Breast epithelium (tissue), 2 donors: ENCODE measurements around a stretch of chr7.

DNA sequence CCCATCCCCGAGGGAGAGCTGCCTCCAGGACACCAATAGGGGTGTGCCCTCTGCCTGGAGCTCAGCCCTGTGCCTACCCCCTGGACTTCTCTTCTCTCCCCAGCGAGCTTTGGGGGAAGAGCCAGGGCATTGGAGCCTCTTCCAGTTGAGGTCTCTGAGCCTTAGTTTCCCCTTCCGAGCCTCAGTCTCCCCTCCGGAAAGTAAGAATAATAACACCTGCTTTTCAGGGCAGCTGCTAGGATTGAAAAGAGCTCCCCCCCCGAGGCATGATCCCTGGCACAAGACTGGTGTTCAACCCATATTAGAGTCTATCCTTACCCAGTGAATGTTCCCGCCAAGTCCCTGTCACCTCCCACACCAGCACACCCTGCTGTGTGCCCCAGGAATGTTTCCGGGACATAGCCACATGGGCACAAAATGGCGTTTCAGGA lies 417 bp downstream of the MUC17 start:
- PRO-cap: no peak
- RAMPAGE, long total RNA, 2 experiments: no peak in any of the 2 experiments

DNA sequence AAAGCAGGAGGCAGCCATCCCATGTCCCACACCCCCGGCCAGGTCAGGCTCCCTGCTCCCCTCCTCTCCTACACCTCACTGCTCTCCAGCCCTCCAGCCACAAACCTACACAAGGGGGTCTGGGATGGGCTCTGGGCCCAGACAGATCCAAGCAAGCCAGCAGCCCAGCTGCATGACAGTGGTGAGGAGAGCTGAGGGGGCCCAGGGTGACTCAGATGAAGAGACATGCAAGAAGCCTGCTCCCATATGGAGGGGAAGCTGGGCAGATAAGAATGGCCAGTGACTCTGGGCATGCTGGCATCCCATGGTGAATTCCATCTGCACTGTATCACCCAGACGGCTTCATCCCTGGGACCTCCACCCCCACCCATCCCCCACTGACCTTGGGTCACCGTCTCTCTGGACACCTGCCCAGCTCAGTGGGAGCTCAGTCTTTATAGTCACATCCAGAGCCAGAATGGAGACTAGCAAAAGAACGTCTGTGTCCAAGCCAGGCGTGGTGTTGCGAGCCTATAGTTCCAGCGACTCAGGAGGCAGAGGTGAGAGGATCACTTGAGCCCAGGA lies 9.6 kb upstream of the SERPINE1 start:
- PRO-cap: no peak
- RAMPAGE, long total RNA, 2 experiments: no peak in any of the 2 experiments

GRCh38 chr7:101121704-101122488 lies 5.0 kb upstream of the SERPINE1 start:
- PRO-cap: bidirectional peak, plus-strand start at chr7:101122204, minus-strand start at chr7:101122066
- RAMPAGE, long total RNA, 2 experiments: no peak in any of the 2 experiments

DNA sequence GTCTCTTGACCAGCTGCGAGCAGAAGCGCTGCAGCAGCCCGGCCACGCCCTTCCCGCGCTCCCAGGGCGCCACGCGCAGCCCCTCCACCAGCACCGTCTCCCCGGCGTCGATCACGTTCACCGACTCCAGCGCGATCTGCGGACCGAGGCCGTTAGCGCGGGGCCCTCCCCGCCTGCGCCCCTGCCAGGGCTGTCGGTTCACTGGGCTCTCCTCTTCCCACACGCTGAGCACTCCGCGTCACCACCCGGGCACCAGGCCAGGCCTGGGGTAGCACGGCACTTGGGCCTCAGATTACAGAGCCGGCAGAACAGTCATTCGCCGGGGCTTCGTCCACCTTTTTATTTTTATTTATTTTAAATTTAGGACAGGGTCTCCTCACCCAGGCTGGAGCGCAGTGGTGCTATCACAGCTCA lies 6.7 kb downstream of the NAT16 start:
- PRO-cap: no peak
- RAMPAGE, long total RNA, 2 experiments: no peak in any of the 2 experiments

DNA sequence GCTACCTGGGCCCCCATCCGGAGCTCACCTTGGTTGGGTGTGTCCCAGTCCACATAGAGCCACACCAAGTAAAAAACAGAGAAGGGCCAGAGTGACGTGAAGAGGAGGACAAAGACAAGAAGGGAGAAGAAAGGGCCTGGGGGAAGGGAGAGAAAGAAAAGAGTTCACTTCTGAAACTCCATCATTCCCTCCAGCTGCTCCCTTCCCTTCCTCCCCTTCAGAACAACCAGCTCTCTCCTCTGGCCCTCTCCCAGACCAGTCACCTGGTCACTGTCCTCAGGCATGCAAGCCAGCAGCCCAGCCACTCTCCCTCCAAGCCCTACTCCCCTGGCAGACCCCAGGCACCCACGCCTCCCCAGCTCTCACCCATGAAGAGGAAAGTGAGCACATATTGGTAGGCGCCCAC lies 453 bp downstream of the MOGAT3 start:
- PRO-cap: no peak
- RAMPAGE, long total RNA, 2 experiments: no peak in any of the 2 experiments

- PRO-cap: no peak
- RAMPAGE, long total RNA, 2 experiments: no peak in any of the 2 experiments
These were observed 1.9 kb downstream of the CLDN15 start for GRCh38 chr7:101235723-101235999.

DNA sequence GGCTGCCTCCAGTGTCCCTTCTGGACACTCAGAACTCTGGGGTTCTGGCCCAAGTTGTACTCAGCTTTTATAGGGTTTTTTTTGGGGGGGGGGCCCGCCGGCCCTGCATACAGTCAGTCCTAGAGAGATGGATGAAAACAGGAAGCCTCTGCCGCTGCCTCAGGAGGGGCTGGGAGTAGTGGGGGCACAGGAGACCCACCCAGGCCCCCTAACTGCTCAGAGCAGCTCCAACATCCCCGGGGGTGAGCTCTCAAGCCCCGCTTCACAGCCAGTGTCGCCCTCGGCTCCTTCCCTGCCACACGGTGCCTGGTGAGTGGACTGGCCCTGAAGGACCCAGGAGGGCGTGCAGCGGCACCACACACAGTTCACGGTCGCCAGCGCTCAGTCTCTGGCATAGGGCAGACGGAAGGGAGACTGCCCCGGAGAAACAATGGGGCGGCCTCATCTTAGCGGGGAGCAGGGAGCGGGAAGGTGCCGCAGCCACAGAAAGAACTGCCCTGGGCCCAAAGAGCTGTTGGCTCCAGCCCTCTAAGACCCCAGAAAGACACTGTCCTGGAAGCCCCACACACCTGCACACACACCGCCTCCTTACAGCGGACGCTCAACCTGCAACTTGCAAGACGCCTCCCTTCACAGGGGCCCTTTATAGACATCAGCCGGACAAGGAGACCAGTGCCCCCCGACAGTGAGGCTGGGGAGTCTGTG lies 1.3 kb downstream of the CLDN15 start:
- PRO-cap: no peak
- RAMPAGE, long total RNA, 2 experiments: no peak in any of the 2 experiments

GRCh38 chr7:101238683-101239069 lies 1.1 kb upstream of the CLDN15 start:
- PRO-cap: no peak
- RAMPAGE, long total RNA, 2 experiments: no peak in any of the 2 experiments

GRCh38 chr7:101289598-101290268 lies 31.9 kb downstream of the IFT22 start:
- PRO-cap: no peak
- RAMPAGE, long total RNA, 2 experiments: no peak in any of the 2 experiments

DNA sequence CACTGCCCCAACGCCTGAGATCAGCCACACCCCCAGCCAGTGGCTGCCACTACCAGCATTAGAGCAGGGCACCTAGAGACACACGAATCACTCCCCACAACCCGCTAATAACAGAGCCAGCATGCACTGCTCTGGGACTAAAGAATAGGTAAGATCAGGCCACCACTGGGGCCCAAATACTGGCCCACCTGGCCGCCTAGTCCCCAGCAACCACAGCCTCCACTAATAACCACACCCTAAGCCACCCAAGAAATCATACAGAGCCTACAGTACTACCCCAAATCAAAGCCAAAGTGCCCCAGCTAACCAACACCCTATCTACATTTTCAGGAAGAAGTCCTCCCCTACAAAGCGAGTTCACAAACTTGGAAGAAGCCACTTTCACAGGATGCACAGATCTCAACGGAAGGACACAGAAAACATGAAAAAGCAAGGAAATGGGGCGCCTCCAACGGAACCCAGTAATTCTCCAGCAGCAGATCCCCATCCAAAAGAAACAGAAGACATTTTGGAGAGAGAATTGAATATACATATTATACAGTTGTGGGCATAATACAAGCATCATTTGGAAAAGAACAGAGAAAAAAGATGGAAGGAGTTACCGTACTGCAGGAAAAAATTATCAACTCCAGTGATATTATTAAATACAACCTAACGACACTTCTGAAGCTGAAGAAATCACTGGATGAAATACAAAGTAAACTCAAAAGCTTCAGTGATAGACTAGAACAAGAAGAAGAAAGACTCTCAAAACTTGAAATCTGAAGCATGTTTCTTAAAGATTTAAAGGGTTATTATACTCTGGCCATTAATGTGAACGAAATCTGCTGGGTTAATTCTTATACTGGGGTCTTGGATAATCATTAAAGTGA lies 17.7 kb downstream of the IFT22 start:
- PRO-cap: no peak
- RAMPAGE, long total RNA, 2 experiments: no peak in any of the 2 experiments

DNA sequence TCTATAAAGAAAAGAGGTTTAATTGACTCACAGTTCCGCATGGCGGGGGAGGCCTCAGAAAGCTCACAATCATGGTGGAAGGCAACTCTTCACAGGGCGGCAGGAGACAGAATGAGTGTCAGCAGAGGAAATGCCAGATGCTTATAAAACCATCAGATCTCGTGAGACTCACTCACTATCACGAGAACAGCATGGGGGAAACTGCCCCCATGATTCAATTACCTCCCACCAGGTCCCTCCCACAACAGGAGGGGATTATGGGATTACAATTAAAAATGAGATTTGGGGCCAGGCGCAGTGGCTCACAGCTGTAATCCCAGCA lies 41.1 kb upstream of the MYL10 start:
- PRO-cap: no peak
- RAMPAGE, long total RNA, 2 experiments: no peak in any of the 2 experiments

GRCh38 chr7:101774966-101775452 lies 42.4 kb upstream of the CUX1 start:
- PRO-cap: unidirectional peak, plus-strand start at chr7:101775152
- RAMPAGE, long total RNA, 2 experiments: no peak in any of the 2 experiments

GRCh38 chr7:101828777-101829399 lies 11.5 kb downstream of the CUX1 start:
- PRO-cap: no peak
- RAMPAGE, long total RNA, 2 experiments: no peak in any of the 2 experiments

- PRO-cap: no peak
- RAMPAGE, long total RNA, 2 experiments: no peak in any of the 2 experiments
These were observed 41.6 kb downstream of the CUX1 start for GRCh38 chr7:101858844-101859544.

GRCh38 chr7:101884878-101885569 lies 67.6 kb downstream of the CUX1 start:
- PRO-cap: no peak
- RAMPAGE, long total RNA, 2 experiments: no peak in any of the 2 experiments

GRCh38 chr7:101914906-101915384 lies 97.5 kb downstream of the CUX1 start:
- PRO-cap: no peak
- RAMPAGE, long total RNA, 2 experiments: no peak in any of the 2 experiments

DNA sequence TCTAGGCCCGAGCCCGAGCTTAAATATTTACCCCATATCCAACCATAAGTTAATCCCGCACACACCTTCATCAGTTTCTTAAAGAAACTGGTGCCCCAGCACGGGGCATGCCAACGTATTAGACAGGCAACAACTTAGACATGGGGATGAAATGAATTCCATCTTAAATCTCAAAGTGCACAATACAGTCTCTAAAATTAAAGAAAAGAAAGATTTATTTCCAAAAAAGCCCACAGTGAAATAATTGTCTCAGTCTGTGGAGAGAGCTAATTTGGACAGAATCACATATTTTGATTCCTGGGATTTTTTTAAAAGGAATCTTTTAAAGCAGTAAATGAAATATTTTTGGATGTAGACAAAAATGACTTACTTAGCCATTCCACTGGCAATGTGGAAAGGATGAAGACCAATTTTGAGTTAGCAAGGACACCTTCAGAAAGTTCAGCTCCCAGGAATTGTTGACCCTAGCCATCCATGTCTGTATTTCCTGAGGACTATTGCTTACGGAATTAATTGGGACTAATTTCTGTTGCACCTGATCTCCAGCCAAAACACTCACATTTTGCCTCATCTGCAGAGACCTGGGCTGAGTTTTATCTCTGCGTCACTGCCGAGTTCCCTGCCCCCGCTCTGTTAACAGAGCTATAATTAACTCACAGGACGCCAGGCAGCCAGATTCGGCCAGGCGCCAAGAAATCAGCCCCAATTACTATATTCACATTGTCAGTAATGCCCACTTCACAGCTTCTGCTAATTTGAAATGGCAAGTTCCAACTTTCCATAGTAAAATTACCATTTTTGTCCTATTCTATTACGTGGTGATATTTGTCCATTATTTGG lies 130.2 kb downstream of the CUX1 start:
- PRO-cap: no peak
- RAMPAGE, long total RNA, 2 experiments: no peak in any of the 2 experiments

- PRO-cap: no peak
- RAMPAGE, long total RNA, 2 experiments: no peak in any of the 2 experiments
These were observed 155.6 kb downstream of the CUX1 start for GRCh38 chr7:101972746-101973706.

- PRO-cap: no peak
- RAMPAGE, long total RNA, 2 experiments: no peak in any of the 2 experiments
These were observed 191.1 kb upstream of the SH2B2 start for GRCh38 chr7:102095528-102096055.

- PRO-cap: no peak
- RAMPAGE, long total RNA, 2 experiments: no peak in any of the 2 experiments
These were observed 165.9 kb upstream of the SH2B2 start for GRCh38 chr7:102120669-102121271.